Mononuclear cell (primary cell): ENCODE results near the gene SFT2D1.

DNA sequence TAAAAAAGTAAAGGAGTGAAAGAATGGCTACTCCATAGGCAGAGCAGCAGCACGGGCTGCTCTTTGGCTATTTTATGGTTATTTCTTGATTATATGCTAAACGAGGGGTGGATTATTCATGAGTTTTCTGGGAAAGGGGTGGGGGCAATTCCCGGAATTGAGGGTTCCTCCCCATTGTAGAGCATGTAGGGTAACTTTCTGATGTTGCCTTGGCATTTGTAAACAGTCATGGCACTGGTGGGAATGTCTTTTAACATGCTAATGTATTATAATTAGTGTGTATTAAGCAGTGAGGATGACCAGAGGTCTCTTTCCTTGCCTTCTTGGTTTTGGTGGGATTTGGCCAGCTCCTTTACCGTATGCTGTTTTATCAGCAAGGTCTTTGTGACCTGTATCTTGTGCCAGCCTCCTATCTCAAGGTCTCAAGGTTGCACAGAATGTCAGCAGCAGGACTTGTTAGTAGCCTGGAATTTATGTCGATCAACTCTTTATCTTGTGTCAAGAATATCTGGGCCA is 931.4 kb downstream of the QKI start:
- RRBS: no CpG with 5 or more reads among the region's 5 CpGs

- RRBS: no CpG with 5 or more reads among the region's 5 CpGs
Observed at GRCh38 chr6:165615577-165616025, 47.4 kb downstream of the PDE10A start.

DNA sequence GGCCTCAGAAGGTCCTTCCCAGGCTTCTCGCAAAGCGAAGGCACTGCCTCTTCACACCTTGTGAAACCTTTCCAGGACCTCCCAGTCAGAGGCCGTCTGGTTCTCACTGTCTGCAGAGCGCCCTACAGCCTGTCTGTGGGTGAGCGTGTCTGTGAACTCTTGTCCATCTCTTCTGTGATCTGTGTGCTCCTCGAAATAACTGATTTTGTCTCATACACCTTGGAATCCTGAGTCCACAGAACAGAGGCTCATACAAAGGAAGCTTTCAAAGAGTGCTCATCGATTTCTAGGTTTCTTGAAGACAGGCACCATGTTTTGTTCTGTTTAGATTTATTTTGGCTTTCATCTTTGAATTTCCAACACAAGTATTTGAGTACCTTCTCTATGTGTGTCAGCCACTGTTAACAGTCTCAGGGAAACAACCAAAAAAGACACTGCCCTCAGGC is 6.3 kb downstream of the PDE10A start:
- RRBS: no CpG with 5 or more reads among the region's 7 CpGs

DNA sequence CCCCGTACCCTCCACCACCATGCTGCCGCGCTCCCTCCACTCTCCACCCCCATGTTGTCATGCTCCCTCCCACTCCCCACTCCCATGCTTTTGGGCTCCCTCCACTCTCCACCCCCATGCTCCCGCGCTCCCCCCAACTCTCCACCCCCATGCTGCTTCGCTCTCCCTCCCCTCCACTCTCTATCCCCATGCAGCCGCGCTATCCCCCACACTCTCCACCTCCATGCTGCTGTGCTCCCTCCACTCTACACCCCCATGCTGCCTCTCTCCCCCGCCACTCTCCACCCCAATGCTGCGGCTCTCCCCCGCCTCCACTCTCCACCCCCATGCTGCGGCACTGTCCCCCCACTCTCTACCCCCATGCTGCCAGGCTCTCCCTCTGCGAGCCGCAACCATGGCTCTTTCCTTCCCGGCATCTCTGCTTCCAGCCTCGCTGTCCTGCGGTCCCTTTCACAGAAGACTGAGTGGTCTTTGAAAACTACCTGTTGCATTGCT is 46.4 kb upstream of the PDE10A start:
- RRBS: no CpG with 5 or more reads among the region's 17 CpGs

DNA sequence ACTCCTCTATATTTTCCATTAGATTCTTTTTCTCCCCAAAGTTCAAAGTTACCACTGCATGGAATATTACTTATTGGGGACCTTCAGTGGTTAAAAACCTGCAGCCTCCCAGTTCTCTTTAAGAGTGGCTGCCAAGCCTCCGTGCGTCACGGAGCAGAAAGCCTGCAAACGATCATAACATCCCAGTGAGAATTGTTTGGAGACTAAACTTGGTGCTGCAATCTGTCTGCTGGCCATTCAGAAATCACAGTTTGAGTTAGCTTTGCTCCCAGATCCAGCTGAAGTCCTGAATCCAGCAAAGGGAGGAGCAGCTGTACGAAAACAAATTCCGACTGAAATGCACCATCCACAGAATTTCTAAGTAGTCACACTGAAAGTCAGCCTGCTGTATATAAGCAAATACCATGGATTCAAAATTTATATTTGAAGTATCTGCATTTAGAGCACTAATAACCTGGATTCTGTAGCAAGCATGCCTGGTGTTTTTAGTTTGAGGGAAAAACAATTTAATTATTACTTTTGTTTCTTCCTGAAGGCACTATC is 213.6 kb upstream of the PDE10A start:
- RRBS: no CpG with 5 or more reads among the region's 6 CpGs

DNA sequence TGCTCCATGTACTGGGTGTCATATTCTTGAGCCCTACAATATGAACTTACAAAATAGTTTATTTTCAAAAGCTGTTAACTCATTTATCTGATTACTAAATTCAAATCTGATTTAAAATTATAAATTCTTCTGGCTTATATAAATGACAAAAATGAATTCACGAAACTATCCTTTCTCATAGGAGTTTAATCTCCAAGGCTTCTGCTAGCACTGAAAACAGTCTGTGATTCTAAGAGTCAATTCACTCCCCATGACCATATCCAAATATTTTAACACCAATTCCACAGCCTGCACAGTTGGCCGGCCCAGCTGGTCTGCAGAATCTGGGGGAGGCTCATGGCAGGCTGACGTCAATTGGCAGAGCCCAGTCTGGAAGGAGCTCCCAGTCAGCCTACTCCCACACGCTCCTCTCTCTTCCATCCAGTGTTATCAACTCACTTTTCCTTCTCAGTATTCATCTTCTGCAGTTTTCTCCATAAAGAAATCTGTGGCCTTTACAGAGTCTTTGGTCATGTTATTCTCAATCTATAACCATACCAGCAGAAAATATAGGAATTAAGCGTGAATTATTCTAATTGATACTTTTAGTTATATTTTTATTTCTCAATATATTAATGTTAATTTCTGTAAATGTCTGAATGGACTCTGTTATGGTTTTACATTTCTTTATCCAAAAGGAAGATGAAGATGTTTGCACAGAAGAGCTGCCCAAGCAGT is 111.0 kb downstream of the TBXT start:
- RRBS: no CpG with 5 or more reads among the region's 5 CpGs

DNA sequence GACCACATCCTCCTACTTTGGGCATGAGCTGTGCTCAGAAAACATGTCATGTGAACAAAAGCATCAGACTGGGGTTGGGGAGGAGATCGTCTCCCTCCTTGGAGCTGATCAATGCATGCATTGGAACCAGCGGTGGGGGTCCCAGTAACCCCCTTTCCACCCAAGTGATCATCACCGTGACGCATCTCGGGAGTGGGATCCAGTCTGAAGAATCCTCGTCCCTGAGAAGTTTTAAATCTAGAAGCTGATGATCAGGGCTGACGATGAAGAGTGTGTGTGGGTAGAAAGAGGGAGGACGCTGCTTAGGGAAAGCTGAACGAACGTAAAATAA is 67.7 kb upstream of the TBXT start:
- RRBS: no CpG with 5 or more reads among the region's 10 CpGs

DNA sequence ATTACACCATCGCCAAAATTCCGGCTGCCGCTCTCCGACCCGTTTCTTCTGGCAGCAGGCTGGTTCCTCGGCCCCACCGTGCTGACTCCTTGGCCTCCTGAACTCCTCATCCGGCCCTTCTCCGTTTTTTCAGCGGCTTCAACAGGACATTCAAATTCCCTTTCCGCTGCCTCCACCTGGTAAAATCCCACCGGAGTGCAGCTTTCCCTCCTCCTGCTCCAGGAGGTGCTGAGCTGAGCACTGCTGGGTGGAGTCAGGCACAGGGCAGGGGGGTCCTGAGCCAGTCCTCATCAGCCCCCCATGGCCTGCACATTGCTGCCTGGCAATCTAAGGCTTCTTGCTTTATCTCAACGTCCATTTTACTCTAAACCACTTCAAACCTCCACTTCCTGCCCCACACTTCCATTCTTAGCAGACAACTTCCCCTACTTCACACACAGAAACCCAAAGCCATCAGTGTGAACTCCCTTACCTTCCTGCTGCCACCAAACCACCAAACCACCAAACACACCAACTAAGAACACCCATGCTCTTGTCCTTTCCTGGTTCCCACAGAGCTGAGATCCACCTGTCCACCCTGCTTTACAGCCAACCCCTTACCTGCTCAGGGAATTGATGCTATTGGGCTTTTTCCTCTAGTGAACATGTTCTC is 8.8 kb downstream of the SFT2D1 start:
- RRBS: 52% methylated on average over 10 of the region's 13 CpGs

- RRBS: no CpG with 5 or more reads among the region's 3 CpGs
Observed at GRCh38 chr6:166339283-166339727, 3.0 kb downstream of the SFT2D1 start.

DNA sequence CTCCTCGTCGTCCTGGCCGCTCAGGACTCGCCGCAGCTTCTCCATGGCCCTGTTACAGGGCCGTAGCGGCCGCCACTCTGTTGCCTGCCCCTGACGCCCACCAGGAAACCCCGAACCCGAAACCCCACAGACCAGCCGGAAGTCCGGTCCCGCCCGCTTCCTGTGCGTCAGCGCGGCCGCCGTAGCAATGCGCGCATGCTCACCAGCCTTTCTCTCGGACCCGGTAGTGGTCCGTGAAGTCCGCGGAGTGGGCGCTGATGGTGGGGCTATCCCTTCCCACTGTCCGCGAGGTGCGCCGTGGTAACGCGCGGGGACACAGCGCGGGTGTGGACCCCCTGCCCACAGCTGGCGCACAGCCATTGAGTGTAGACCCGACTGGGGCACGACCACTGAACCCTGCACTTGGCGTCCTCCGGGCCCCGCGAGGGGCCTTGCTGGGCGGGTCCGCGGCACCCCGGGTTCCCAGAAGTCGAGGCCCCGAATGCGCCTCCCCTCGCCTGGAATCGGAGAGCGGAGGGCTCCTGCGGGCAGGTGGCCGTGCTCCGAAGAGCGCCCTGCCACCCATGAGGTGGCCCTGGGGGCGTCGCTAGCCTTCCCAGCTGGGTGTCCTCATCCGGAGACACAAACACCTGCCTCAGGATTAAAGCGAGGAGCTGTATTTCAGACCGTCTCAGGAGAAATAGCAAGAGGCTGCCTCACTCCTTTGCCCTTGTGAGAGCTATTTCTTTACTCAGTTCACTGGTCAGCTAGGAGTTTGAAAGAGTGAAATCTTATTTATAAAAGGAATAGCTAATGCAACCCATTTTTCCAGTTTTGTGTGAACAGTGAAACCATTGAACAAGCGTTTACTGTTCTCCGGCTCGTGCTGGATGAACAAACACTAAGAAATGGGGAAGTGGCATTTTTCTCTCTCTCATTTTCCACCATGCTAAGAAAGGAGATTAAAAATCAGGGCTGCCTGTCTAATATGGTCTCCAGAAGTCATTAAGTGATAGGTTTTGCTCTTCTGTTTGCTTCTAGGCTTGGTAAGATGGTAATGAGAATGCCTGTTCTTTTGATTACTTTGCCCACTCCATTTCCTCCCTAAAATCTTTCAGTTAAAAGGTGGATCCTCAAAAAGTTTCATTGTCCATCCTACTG is at the start of gene SFT2D1:
TSS of gene SFT2D1 (minus strand) at position 109 of the 1,140 bp plus-strand sequence.
- RRBS: 2% methylated on average over 18 of the region's 66 CpGs

- RRBS: no CpG with 5 or more reads among the region's 2 CpGs
Observed at GRCh38 chr6:166475845-166476133, 93.0 kb upstream of the MPC1 start.

GRCh38 chr6:166538623-166538844 is 47.9 kb downstream of the RAMACL start:
- RRBS: no CpG with 5 or more reads among the region's 7 CpGs

GRCh38 chr6:166675766-166676312 is 48.8 kb upstream of the RPS6KA2 start:
- RRBS: no CpG with 5 or more reads among the region's 11 CpGs

DNA sequence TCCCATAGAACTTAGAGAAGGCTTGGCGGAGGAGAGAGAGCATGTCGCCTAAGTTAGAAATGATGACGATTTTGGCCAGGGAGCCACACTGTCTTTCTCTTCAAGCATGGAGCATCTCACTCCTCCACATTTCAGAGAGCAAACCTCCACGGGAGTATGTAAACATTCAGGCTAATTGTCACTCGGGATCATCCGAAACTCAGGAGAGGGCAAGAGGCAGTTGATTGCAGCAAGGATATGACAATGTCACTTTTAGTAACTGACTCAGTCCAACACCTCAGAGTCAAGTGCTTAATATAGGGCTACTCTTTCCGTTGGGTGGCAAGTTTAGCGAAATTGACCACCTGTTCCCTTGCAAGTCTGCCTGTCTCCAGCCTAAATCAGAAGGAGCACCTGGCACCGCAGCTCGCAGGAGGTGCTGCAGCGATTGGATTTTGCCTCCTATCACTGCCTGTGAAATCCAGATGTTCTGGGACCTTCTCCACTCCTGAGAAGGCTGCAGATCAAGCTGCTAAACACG is 65.8 kb upstream of the RPS6KA2 start:
- RRBS: no CpG with 5 or more reads among the region's 12 CpGs

- RRBS: no CpG with 5 or more reads among the region's 8 CpGs
Observed at GRCh38 chr6:166771313-166771540, 144.2 kb upstream of the RPS6KA2 start.

DNA sequence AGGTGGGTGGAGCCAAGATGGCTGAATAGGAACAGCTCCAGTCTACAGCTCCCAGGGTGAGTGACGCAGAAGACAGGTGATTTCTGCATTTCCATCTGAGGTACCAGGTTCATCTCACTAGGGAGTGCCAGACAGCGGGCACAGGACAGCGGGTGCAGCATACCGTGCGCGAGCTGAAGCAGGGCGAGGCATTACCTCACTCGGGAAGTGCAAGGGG is 161.7 kb upstream of the RPS6KA2 start:
- RRBS: no CpG with 5 or more reads among the region's 8 CpGs

DNA sequence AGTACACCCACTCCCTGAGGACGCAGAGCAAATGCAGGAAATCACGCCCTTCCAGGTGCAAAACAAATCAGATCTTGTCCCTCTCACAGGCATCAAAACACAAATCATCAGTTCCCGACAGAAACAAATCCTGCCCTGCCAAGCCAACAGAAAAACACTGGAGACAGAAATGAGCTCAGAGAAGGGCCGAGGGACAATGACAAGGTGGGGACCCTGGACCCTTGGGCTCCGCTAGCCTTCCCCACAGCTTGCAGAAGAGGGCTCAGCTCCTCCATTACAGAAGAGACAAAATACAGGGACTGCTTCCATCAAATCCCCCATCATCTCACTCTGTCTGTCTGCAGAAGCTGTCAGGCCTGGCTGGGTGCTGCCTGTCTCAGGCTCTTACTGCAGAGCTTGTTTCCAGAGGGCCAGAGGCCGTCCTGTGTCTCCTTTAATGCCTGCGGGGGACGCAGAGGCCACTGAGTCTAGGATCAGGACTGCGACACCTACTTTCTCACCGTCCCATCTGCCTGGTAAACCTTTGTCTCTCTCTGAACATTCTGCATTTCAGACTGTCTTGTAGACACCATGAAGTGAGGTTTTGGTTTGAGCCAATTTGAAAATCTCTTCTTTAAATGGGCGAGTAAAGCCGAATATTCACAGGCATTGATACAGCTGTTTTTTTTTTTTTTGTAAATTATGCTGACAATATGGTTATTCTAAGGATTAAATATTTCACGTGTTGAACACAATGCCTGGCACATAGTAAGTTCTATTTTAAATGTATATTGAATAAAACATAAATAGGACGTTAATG is 28.4 kb downstream of the RNASET2 start:
- RRBS: no CpG with 5 or more reads among the region's 14 CpGs

GRCh38 chr6:166931572-166932385 is 24.6 kb downstream of the RNASET2 start:
- RRBS: 100% methylated on average over 3 of the region's 16 CpGs

DNA sequence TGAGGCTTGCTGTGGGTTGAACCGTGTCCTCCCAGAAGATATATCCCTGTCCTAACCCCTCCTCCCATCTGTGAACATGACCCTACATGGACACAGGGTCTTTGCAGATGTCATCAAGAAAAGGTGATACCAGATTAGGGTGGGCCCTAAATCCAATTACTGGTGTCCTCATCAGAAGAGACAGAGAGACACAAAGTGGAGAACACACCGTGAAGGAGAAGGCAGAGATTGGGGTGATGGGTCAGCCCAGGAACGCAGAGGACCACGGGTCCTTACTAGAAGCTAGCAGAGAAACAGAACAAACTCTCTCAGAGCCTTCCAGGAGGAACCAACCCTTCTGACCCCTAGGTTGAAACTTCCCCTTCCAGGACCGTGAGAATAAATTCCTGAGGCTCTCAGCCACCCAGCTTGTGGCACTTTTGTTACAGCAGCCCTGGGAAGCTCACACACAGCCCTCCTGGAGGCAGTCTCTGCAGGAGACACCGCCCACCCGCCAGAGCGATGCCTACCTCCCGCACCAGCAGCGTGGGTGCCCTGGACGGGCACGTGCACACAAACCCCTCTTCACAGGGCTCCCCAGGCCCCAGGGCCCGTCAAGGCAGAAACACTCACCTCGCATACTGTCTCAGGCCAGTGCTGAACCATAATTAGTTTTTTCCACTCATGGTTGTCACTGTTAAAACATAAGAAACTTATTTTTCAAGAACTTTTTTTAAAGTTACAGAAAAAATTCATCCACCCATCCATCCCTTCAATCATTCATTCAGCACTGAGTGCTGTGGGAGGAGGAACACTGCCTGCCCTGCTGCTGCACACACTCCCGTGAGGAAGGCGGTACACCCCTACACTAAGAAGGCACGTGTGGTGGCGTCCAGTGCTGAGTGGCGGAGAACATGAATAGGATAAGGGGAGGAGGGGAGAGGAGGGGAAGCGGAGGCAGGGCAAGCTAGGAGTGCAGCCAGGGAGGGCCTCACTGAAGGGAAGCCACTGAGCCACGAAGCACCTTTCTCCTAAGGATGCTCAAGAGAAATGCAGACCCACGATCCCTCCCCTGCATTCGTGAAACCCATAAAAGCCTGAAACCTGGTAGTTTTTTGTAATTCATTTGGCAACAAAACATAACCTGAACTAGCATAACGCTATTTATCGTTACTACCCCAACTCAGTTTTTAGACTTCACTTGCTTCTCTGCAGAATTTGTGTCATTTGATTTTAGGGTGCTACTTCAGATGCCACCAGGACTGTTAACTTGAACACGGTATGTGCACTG is 4.0 kb downstream of the RNASET2 start:
- RRBS: no CpG with 5 or more reads among the region's 26 CpGs

DNA sequence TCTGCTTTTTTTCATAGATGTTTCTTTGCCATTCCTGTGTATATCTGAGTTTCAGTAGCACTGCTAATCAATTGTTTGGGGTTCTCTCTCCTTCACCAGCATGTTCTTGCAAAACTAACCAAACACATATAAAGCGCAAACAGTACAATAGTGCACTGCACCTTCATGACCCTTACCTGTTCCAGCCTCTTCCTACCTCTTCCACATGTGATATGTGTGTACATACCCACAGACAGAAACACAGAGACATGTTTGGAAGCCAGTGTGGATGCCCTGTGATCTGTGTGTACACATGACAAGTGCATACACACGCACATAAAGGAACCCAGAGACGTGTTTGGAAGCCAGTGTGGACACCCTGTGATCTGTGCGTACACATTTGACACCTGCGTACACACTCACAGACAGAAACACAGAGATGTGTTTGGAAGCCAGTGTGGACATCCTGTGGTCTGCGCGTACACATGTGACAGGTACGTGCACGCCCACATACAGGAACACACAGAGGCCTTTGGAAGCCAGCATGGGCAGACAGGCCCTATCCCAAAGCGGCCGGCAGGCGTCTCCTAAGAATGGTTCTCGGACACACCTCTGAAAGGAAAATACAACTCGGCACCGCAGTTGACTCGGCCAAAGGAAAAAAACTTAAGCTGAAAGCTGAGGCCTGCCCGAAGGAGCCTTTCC is 1.7 kb upstream of the CEP43 start:
- RRBS: no CpG with 5 or more reads among the region's 17 CpGs